GM23248 (cell line): ENCODE measurements around the genes NUMBL, CYP2A7, CYP2S1, HNRNPUL1 and EXOSC5.

GRCh38 chr19:40690494-40690757, at the start of gene NUMBL:
NUMBL (minus strand) TSS chr19:40690651.
- RAMPAGE, long total RNA, result no peak

DNA sequence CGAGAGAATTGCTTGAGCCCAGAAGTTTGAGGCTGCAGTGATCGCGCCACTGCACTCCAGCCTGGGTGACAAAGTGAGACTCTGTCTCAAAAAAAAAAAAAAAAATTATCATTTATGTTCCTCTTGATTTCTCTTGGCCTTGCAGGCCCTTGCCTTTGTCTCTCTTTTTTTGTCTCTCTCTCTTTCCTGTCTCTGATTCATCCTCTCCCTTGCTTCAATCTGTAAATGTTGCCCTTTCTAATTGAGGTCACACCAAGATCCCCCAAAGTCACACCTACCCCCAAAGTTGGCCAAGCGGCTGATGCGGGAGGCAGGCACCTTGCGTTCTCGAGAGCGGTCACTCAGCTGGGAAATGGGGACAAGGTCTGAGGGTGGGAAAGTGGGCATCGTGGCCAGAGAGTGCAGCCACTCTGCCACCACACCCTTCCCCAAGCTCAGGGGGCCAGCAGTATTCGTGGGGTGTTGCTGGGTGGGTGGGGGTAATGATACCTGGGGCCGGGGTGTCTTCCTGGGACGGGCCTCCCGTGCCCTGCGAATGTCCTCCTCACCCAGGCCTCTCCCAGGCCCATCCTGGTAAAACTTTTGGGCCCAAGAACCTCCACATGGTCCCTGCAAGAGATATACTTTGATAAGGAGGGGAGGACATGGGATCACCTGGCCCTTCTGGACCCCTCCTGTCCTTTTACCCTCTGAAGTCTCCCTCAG, 2.7 kb downstream of the COQ8B start:
- RAMPAGE, long total RNA, result no peak

GRCh38 chr19:40745281-40745738, 5.0 kb downstream of the ACTMAP start:
- RAMPAGE, long total RNA, result no peak

GRCh38 chr19:40822515-40823234, 23.7 kb downstream of the EGLN2 start:
- RAMPAGE, long total RNA, result no peak

DNA sequence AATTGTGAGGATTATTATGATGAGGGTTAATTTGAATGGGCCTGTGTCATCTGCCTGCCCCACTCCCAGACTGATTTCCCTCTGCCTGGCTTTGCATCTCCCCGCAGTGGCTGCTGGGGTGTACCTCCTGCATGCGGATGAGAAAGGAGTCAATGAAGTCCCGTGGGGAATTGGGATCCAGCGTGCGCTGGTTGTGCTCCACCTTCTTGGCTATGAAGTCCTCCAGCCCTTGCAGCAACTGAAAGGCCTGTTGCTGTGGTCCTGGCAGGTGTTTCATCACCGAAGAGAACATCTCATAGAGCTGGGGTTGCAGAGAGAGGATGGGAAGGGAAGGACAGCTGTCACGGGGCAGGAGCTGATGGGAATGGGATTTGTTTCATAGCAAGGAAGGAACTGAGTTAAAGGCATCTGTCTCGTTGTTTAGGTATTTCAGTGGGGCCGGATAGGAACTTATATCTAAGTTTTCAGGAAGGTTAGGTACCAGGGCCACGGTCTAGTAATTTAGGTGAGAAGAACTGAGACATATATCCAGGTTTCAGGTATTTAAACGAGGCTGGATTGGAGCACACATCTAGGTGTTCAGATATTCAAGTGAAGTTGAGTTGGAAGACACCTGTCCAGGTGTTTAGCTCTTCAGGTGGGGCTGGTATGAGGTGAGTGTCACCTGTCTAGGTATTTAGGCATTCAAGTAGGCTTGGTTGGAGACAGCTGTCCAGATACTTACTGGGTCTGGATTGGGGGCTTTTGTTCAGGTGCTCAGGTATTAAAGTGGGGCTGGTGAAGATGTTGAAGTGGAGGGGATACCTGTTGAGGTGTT, 3.3 kb downstream of the CYP2A6 start:
- RAMPAGE, long total RNA, result no peak

DNA sequence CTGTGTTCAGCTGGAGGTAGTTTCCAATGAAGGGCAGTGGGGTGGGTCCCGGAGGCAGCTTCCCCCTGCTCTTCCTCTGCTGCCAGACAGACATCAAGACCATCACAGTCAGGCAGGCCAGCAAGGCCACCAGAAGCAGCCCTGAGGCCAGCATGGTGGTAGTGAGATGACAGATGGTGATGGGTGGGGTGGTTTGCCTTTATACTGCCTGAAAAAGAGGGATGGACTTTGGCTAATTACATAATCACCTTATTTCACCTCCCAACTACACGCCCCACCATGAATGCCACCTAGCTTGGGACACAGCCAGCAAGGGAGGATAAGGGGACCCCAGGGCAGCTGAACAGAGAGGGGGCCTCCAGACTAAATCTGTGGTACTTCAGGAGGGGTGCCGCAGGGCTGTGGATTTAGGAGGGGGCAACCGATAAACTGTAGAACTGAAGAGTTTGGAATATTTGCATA, at the start of gene CYP2A7:
CYP2A7 (minus strand) TSS at position 175 of the 462 bp plus-strand sequence.
- RAMPAGE, long total RNA, result no peak

DNA sequence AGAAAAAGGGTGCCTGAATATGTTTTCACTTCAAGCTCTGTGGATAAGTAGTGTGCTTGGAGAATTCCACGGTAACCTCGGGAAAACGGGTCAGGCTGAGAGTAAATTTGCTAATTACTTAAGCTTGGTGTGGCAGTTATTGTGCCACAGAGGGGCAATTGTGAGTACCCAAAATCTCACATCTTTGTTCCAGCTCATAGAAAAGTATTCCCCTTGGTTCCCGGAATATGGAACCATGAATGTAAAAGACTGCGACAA, 36.3 kb upstream of the CYP2B6 start:
- RAMPAGE, long total RNA, result no peak

DNA sequence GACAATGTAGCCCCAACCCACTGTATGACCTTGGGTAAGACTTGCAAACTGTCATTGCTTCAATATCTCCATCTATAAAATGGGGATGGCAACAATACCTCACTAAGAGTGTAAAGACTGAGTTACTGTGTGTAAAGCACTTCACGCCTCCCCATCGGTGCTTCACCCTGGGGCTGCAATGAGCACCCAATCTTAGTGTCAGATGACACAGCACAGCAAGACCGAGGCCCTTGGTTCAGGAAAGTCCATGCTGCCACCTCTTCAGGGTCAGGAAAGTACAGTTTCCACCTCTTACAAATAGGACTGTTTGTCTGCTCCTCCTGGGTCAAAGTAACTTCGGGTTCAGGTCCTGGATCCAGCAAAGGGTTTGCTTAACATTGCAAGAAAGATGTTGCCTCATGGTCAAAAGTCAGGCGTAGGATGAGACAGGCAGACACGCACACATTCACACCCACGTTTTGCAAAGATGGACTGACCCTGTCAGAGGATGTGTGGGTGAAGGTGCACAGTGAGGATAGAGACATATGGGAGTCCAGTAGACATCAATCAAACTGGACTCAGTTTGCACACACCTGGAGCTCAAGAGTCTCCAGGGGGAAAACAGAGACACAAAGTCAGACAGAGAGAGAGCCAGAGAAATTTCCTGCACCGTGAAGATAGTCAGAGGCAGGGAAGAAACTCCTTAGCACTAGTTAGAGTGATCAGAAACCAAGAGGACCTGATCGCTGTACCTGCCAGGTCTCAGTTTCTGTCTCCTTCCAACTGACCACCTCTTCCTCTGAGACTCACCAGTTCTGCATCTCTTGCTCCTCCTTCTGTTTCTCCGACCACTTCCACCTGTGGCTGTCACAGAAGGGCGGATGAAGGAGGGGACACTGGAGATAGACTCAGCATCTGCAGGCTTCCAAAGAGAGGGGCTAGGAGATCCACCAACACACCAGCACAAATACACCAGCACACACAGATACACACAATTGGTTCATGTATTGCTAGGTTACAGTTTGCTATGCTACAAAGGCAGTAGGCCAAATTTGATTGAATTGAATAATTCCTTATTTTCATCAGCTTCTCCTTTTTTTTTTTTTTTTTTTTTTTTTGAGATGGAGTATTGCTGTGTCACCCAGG, 1.4 kb upstream of the CYP2B6 start:
- RAMPAGE, long total RNA, result no peak

DNA sequence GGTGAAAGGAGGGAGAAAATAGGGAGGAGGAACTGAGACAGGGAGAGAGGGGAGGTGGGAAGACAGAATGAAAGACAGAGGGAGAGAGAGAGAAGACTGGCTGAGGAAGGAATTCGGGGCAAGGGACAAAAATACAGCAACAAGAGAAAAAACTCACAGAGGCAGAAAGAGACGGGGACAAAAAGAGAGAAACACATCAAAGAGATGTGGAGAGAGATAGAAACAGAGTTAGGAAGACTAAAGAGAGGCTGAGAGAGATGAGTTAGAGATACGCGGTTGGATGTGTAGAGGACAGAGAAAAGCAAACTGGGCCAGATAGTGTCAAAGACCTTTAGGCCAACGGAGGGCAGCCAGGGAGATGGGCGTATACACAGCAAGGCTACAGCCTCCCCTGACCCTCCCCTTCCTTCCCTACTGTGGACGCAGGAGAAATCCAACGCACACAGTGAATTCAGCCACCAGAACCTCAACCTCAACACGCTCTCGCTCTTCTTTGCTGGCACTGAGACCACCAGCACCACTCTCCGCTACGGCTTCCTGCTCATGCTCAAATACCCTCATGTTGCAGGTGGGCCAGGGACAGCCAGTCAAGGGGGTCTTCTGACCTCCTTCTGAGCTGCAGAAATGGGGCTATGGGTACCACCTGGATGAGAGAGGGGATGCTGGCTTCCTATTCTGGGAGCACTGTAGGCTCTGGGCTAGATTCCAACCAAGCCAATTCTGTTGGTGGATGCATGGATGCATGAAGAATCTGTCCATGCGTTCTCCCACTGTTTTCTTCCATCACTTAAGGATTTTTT, 18.7 kb downstream of the CYP2B6 start:
- RAMPAGE, long total RNA, result no peak

DNA sequence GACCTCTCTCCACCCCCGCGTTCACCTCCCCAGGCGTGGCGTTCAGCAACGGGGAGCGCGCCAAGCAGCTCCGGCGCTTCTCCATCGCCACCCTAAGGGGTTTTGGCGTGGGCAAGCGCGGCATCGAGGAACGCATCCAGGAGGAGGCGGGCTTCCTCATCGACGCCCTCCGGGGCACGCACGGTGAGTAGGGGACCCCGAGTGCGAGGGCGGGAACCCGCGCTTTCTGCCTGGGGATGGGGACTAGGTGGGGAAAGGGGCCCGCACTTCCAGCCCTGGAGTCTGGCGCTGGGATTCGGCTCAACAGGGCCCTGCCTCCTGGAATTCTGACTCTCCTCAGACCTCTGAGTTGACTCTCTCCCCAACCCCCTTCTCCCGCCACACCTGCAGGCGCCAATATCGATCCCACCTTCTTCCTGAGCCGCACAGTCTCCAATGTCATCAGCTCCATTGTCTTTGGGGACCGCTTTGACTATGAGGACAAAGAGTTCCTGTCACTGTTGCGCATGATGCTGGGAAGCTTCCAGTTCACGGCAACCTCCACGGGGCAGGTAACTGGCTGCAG, 1.8 kb downstream of the CYP2A13 start:
- RAMPAGE, long total RNA, result no peak

DNA sequence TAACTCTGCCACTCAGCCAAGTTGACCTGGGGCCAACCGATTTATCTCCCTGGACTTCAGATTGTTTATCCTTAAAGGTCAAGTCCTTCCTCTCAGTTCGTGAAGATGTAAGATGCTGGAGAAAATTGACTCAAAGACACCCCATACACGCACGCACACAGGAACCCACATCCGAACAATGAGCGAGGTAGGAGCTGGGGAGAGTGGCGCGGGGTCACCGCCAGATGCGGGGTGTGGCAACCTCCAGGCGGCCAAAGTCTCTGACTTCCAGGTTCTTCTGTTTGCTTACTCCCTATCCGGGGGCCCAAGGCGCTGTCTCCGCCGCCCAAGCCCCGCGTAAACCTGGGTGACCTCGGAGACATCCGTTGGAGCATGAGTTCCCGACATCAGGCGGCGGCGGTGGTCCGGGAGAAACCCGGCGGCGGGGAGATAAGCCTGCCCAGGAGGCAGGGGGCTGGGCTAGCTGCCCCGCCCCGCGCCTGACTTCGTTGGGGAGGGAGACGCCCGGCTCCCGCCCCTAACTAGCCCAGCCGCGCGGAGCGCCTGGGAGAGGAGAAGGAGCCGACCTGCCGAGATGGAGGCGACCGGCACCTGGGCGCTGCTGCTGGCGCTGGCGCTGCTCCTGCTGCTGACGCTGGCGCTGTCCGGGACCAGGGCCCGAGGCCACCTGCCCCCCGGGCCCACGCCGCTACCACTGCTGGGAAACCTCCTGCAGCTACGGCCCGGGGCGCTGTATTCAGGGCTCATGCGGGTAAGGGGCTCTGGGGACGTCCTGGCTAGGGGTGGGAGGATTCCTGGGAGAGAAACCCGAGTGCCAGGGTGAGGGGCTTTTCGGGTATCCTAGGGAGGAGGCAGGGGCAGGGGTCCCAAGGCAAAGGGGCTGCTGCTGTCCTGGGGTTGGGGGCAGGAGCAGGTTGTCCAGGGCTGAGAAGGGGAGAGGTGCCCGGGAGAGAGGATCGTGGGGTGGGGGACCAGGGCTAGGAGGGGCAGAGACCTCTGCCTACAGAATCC, at the start of gene CYP2S1:
CYP2S1 (plus strand) TSS at position 529 of the 1,011 bp plus-strand sequence.
- RAMPAGE, long total RNA, result no peak

DNA sequence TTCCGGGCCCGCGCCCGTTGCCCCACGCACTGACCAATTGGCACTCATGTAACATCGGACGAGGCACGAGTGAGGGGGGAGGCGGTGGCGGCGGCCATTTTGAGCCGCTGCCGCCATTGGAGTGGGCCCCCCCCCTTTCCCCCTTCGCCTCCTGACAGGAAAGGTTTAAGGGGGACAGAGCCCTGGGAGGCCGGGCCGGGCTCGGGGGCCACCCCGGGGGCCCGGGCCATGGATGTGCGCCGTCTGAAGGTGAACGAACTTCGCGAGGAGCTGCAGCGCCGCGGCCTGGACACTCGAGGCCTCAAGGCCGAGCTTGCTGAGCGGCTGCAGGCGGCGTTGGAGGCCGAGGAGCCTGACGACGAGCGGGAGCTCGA, at the start of gene HNRNPUL1:
HNRNPUL1 (plus strand) TSS at position 97 of the 374 bp plus-strand sequence.
- RAMPAGE, long total RNA, result no peak

- RAMPAGE, long total RNA, result no peak
Observed at GRCh38 chr19:41273393-41274160, 9.4 kb downstream of the HNRNPUL1 start.

- RAMPAGE, long total RNA, result no peak
Observed at GRCh38 chr19:41306418-41307386, 3.3 kb upstream of the CCDC97 start.

DNA sequence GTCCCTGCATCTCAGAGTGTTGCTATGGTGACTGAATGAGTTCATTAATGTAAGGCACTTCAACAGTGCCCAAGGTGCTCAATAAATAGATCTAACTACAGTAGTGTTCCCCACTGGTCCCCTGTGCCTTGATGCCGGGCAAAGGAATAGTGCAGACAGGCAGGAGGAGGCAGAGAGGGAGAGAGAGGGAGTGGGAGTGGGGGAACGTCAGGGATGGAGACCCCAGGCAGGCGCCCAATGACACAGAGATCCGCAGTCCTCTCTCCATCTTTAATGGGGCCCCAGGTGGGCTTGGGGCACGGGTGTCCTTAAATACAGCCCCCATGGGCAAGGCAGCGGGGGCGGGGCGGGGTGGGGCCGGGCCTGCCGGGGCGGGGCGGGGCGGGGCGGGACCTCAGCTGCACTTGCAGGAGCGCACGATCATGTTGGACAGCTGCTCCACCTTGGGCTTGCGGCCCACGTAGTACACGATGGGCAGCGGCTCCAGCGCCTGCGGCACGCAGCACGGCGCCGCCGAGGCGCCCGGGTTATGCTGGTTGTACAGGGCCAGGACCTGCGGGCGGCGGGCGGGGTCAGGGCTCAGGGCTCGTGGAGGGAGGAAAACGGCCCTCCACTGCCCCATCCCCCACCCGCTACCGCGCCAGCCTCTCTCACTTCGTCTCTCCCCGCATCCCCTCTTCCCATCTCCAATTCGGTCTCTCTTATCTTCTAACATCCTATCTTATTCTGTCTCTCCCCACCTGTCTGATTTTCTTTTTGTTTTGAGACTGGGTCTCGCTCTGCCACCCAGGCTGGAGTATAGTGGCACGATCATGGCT, 20.9 kb downstream of the CCDC97 start:
- RAMPAGE, long total RNA, result no peak

GRCh38 chr19:41397022-41398068, at the start of gene EXOSC5:
EXOSC5 (minus strand) TSS chr19:41397359.
- RAMPAGE, long total RNA, result no peak

DNA sequence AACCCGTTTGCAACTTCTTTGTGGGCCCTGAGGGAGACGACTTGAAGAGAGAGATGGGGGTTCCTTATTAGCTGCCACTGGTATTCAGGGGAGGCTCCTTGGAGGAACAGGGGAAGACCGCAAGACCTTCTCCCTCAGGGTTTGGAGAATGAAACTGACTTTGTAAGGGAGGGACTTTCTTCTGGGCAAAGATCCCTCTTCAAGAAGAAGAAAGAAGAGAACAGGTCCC, 439 bp downstream of the BCKDHA start:
- RAMPAGE, long total RNA, result no peak

DNA sequence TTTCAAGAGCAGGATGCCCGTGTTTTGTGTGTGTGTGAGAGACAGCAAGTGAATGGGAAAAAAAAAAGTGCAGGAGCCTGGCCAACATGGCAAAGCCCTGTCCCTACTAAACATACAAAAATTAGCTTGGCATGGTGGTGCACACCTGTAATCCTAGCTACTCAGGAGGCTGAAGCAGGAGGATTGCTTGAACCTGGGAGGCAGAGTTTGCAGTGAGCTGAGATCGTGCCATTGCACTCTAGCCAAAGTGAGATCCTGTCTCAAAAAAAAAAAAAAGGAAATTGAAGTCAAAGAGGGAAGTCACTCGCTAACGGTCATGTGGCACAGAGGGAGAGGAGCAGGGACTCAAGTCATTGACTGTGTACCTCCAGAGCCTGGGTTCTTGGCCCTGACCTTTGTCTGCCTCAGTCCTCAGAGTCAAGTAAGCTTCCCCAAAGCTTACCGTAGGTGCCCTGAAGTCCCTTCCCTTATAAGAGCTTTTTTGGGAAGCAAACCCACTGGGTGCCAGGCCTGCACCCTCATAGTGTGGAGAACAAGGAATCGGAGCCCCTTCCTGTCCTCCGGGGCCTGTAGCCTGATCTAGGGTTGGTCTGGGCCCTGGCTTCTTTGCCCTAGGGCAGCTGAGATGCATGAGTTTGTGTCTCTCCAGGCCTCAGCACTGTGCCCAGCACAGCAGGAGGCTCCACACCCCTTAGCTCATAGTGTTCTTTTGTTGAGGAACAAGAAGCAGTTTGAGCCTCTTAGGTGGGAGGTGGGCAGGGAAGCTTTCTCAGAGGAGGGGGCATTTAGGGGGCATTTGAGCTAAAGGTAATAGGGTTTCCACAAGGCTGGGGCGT, 6.6 kb downstream of the B3GNT8 start:
- RAMPAGE, long total RNA, result no peak

DNA sequence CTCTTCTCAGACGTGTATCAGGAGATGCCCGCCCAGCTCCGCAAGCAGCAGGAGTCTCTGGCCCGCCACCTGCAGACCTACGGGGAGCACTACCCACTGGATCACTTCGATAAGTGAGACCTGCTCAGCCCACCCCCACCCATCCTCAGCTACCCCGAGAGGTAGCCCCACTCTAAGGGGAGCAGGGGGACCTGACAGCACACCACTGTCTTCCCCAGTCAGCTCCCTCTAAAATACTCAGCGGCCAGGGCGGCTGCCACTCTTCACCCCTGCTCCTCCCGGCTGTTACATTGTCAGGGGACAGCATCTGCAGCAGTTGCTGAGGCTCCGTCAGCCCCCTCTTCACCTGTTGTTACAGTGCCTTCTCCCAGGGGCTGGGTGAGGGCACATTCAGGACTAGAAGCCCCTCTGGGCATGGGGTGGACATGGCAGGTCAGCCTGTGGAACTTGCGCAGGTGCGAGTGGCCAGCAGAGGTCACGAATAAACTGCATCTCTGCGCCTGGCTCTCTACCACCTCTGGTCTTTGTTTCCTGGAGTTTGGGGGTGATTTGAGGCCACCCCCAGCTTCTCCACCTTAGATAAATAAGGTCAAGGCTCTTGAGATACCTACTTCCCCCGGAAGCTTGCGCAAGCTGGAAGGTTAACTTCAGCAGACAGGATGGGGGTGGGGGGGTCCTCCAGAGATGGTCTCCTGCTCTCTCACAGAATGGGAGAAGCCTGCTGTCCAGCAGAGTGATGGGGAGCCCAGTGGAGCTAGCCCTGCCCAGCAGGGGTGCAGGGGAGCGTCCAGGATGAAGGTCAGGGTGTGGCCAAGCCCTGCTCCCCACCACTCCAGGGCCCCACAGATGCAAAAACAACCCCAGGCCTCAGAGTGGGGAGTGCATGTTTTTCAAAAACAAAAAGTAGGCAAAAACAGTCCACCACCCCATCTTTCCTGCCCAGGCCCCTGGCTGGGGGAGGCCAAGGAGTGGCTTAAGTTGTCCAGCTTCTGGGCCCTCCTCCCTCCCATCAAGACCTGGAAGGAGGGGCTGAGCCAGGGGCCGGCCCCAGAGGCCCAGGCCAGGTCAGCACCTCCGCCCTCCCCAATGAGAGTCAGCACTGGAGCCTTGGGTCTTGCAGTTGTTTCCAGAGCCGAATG, 2.3 kb downstream of the B3GNT8 start:
- RAMPAGE, long total RNA, result no peak

GRCh38 chr19:41425631-41426545, 1.3 kb downstream of the B3GNT8 start:
- RAMPAGE, long total RNA, result no peak